ENCODE measurements around the genes ADGRL3, UGT2A3 and UGT2B7.

GRCh38 chr4:55636561-55636995 is 480 bp upstream of the NMU start:
- PRO-cap, result no peak

- PRO-cap, result no peak
Measured at GRCh38 chr4:55860343-55860809, 6.9 kb downstream of the EXOC1 start.

GRCh38 chr4:55947272-55948361 is 1.1 kb upstream of the CEP135 start:
- PRO-cap, result no peak

DNA sequence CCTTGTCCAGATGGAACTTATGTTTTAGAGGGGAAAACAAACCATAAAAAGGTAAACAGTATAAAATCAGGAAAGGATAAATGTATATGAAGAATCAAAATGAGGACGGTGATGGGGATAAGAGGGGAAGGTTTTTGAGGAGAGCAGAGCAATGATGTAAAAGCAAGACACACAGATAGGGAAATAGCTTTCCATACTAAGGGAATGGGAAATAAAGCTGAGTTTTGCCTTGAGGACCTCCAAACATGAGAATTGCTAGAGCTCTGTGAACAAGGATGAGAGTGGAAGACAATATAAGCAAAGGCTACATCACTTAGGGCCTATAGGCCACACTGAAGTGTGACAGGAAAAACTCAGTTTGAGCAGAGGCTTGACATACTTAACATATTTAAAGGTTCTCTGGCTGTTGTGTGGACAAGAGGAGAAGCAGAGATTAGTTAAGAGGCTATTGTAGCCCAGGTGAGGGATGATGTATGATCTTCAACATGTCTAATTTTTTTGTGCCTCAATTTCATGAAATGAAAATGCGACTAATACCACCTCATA is 5.3 kb upstream of the SRP72 start:
- PRO-cap, result no peak

DNA sequence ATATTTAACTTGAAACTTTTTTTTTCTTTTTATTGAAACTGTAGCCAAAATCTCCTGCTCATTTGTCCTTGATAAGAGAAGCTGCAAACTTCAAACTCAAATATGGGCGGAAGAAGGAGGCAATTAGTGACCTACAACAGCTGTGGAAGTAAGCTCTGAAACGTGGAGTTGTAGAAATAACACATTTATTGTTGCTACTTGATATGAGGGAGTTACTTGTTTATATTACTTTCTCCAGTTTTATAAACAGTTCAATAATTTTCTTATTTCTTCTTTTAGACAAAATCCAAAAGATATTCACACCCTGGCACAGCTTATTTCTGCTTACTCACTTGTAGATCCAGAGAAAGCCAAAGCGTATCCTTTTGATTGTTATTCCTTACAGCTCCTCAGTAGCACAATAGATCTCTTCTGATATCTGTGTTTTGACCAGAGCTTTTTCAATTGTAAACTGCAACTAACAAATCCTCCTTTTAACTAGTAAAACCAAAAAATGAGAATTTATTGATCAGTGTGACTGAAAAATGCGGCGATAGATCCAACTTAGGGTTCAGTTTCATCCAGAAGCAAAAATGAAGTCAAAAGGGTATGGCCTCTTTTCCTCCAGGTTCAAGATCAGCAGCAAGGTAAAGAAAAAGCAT is 15.2 kb upstream of the ARL9 start:
- PRO-cap, result no peak

GRCh38 chr4:56679730-56680315 is 1.3 kb downstream of the HOPX start:
- PRO-cap, result no peak

- PRO-cap, result no peak
Measured at GRCh38 chr4:61200243-61200816, at the start of gene ADGRL3. Gene ADGRL3 (plus strand): TSS chr4:61200326.

DNA sequence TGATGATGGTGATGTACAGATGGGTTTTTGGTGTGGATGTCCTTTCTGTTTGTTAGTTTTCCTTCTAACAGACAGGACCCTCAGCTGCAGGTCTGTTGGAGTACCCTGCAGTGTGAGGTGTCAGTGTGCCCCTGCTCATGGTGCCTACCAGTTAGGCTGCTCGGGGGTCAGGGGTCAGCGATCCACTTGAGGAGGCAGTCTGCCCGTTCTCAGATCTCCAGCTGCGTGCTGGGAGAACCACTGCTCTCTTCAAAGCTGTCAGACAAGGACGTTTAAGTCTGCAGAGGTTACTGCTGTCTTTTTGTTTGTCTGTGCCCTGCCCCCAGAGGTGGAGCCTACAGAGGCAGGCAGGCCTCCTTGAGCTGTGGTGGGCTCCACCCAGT is 172.2 kb downstream of the ADGRL3 start:
- PRO-cap, result no peak

DNA sequence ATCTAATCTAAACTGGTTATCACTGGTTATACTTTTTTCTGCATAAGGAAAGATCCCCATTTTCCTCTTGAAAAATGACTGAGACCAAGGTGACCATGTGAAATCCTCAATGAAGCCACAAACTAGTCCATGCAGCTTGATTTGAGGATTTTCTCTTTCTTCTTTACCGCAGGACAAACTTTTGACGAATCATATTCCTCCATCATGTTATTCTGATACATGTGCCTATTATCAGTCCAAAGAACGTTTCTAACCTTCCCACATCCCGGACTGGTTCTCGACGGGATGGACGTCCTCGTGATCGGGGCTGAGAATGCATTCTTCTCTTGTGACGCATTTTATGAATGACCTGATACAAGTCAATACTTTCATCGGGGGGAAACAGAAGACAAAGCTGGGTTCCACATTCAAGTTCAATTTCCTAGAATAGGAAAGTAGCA is 27.4 kb downstream of the YTHDC1 start:
- PRO-cap, result no peak

DNA sequence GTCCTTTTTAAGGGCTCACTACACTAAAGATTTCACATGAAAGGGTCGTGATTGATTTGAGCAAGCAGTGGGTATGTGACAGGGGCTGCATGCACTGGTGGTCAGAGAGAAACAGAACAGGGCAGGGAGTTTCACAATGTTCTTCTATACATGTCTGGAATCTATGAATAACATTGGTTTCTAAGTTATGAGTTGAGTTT is 119 bp upstream of the UGT2B17 start:
- PRO-cap, result no peak

- PRO-cap, result no peak
Measured at GRCh38 chr4:68646603-68647513, 23.6 kb downstream of the UGT2B15 start.

DNA sequence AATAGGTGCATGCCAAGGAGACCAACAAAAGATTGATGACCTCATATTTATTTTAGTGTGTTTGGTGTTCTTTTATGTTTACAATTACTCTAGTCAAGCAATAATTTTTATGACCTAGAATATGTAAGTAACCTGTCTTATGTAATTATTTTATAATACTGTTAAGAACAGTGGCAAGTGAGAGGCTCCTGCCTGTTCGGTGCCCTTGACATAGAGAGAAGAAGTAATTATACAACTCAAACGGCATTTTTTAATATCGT is 232 bp upstream of the UGT2B15 start:
- PRO-cap, result no peak

- PRO-cap, result no peak
Measured at GRCh38 chr4:68750589-68751183, 65.1 kb upstream of the UGT2B10 start.

GRCh38 chr4:68880914-68881190 is 65.1 kb downstream of the UGT2B10 start:
- PRO-cap, result unidirectional peak, minus-strand start at chr4:68881061

- PRO-cap, result bidirectional peak, plus-strand start at chr4:68951749, minus-strand start at chr4:68951548; bidirectional peak, plus-strand start at chr4:68951921, minus-strand start at chr4:68951787
Measured at GRCh38 chr4:68950958-68951971, at the start of gene UGT2A3. Gene UGT2A3 (minus strand): TSS chr4:68951804.

DNA sequence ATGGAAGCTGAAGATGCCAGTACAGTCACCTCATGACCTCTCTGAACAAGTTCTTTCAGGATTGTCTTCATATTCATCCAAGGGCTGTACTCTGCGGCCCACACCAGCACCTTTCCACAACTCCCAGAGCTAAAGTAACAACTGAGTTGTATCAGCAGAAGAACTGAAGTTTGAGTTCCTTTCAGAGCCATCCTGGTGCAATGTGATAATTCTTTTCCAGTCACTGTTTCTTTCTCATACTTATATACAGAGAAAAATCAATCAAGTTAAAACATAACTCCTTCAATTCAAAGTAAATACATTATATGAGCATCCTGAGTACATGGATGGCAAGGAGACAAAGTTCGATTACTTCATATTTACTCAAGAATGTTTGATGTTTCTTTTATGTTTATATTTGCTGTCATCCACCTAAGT is 68.6 kb upstream of the UGT2A3 start:
- PRO-cap, result no peak

DNA sequence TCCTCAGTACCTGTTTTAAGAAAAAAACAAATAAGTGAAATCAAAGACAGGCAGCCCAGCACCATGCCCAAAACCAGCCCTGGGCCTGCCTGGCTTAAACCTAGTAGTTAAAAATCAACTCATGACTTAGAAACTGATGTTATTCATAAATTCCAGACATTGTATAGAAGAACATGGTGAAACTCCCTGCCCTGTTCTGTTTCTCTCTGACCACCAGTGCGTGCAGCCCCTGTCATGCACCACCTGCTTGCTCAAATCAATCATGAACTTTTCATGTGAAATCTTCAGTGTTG is 39.4 kb upstream of the UGT2B7 start:
- PRO-cap, result no peak

- PRO-cap, result no peak
Measured at GRCh38 chr4:69057787-69058478, 38.3 kb upstream of the UGT2B7 start.

DNA sequence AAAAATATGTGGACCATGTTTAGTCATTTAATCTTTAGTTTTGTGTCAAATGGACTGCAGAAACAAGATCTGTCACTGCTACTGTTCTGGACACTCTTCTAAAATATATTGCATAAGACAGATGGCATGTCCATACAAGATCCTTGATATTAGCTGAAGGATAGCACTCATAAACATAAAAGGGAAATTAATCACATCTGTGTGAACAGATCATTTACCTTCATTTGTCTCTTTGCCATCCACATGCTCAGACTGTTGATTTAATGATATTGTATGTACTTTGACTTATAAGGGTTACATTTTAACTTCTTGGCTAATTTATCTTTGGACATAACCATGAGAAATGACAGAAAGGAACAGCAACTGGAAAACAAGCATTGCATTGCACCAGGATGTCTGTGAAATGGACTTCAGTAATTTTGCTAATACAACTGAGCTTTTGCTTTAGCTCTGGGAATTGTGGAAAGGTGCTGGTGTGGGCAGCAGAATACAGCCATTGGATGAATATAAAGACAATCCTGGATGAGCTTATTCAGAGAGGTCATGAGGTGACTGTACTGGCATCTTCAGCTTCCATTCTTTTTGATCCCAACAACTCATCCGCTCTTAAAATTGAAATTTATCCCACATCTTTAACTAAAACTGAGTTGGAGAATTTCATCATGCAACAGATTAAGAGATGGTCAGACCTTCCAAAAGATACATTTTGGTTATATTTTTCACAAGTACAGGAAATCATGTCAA is at the start of gene UGT2B7:
Gene UGT2B7 (plus strand): TSS at position 346 of the 744 bp plus-strand sequence.
- PRO-cap, result unidirectional peak, plus-strand start at position 349 of the sequence

DNA sequence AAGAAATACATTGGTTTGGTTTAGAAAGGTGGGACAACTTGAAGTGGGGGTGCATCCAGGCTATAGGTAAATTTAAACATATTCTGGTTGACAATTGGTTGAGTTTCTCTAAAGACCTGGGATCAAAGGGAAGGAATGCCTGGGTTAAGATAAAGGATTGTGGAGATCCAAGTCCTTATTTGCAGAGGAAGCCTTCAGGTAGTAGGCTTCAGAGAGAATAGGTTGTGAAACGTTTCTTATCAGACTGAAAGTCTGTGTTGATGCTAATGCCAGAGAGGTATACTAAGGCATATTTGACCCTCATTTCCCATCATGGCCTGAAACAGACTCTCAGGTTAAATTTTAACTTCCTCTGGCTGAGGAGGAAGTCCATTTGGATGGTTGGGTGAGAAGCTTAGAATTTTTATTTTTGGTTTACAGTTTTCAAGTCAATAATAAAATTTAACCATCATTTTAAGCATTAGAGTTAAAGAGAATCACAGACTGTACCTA is 48.1 kb downstream of the UGT2A2 start:
- PRO-cap, result no peak

Measured in left colon (tissue), 1 donor.